ENCODE results near the gene TC2N.

DNA sequence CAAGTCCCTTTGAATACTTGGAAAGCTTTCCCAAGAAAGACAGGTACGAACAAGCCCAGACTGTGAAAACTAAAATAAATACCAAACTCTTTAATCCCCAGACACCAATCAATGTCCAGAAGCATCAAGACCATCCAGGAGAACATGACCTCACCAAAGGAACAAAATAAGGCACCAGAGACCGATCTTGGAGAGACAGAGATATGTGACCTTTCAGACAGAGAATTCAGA is 76.8 kb downstream of the CATSPERB start:
- PRO-cap, result unidirectional peak, plus-strand start at position 128 of the sequence

DNA sequence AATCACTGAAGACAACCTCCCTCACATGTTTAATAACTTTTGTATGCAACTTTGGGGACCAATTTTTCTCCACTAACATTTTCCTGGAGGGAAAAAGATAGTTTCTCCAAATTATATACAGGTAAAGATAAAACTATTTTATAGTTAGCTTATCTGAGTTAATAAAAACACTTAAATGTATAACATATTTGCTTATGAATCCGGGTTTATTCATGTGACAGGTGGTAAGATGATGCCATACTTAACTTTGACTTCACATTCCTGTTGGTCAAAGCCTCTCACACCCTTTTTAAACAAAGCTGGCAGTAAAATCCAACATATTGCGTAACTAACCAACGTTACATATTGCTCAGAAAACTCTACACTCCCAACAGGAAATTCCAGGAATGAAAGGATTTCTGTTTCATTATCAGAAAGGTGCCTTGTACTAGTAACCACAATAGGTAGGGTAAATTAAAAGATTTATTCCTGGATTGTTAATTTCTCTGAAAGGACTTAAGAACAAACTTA is 23.6 kb upstream of the CATSPERB start:
- PRO-cap, result no peak

GRCh38 chr14:91860987-91861604 is 6.2 kb downstream of the TC2N start:
- PRO-cap, result no peak

GRCh38 chr14:91867332-91867969 is at the start of gene TC2N:
TSS of gene TC2N (minus strand) at chr14:91867536.
- PRO-cap, result bidirectional peak, plus-strand start at chr14:91867667, minus-strand start at chr14:91867536

GRCh38 chr14:91871808-91872962 is 4.8 kb upstream of the TC2N start:
- PRO-cap, result bidirectional peak, plus-strand start at chr14:91872774, minus-strand start at chr14:91872580

GRCh38 chr14:91875562-91876055 is 8.3 kb upstream of the TC2N start:
- PRO-cap, result no peak

- PRO-cap, result bidirectional peak, plus-strand start at chr14:91947806, minus-strand start at chr14:91947430
These were observed 384 bp upstream of the FBLN5 start for GRCh38 chr14:91947759-91948397.

GRCh38 chr14:92003301-92004144 is 36.3 kb downstream of the TRIP11 start:
- PRO-cap, result no peak

DNA sequence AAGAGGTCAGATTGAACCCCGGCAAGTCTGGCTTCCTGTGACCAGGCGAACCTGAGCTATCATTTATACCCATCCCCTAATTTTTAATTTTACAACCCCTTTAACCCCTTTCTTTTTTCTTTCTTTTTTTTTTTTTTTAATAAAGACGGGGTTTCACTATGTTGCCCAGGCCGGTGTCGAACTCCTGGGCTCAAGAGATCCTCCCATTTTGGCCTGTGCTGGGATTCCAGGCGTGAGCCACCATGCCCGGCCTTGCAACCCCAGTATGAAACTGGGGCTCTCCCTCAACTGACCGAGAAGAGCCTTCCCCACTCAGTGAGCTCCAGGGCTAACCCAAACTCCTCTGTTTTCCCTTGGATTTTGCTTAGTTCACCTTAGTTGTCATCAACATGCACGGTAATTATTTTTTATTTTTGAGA is 971 bp downstream of the CPSF2 start:
- PRO-cap, result no peak

- PRO-cap, result no peak
These were observed 23.3 kb downstream of the SLC24A4 start for GRCh38 chr14:92346220-92346635.

- PRO-cap, result no peak
These were observed 41.7 kb upstream of the RIN3 start for GRCh38 chr14:92471908-92472339.

DNA sequence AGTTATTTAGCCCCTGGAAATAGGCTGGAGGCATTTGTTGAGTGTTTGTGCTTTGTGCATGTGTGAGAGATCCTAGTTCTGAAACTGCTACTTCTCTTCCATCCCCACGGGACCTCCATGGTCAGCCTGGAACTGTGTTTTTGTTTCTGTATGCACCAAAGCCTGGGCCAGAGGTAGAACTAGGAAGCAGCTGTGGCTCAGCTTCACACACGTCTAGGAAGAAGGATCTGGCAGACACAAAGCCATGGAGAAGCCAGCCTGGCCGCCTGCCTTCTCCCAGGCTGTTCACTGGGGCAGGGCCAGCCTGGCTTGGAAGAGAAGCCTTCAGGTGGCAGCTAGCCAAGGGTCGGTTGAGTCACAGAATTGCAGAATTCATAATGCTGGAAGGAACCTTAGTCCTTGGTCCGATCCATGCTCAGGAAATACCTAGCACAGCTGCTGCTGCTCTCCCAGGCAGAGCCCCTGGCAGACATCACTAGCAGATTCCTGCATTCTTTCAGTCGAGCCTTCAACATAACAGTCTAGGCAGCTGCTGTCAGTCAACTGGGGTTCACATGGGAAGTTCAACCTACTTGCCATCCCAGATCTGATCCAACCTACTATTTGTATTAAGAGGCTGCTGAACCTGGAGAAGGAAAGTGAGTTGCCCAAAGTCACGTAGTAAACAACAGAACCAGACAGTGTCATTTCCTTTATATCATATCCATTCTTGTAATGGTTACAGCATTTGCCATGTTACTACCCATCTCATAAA is 27.1 kb downstream of the RIN3 start:
- PRO-cap, result unidirectional peak, minus-strand start at position 290 of the sequence

DNA sequence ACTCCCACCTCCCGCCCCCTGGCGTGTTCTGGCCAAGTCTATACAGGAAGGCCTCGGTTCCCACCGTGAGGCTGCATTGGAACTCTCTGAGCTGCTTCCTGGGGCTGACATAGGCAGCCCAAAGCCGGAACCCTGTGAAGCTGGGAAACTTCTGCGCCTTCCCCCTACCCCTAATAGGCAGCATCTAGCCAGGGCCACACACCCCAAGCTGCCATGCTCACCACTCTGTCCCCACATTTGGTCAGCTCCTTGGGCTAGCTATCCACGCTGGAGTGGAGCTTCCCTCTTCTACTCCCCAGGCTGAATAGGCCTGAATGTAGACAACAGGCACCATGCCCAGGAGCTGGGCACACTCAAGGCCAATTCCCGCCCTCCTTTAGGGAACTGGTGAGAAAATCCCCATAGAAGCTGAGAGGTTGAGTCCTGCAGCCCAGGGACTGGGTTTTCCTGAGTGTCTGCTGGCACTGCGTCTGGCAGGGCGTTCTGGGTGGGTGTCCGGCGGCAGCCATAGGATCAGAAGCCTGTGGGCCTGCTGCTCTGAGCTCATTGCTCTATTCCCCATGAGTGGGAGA is 35.8 kb downstream of the RIN3 start:
- PRO-cap, result no peak

DNA sequence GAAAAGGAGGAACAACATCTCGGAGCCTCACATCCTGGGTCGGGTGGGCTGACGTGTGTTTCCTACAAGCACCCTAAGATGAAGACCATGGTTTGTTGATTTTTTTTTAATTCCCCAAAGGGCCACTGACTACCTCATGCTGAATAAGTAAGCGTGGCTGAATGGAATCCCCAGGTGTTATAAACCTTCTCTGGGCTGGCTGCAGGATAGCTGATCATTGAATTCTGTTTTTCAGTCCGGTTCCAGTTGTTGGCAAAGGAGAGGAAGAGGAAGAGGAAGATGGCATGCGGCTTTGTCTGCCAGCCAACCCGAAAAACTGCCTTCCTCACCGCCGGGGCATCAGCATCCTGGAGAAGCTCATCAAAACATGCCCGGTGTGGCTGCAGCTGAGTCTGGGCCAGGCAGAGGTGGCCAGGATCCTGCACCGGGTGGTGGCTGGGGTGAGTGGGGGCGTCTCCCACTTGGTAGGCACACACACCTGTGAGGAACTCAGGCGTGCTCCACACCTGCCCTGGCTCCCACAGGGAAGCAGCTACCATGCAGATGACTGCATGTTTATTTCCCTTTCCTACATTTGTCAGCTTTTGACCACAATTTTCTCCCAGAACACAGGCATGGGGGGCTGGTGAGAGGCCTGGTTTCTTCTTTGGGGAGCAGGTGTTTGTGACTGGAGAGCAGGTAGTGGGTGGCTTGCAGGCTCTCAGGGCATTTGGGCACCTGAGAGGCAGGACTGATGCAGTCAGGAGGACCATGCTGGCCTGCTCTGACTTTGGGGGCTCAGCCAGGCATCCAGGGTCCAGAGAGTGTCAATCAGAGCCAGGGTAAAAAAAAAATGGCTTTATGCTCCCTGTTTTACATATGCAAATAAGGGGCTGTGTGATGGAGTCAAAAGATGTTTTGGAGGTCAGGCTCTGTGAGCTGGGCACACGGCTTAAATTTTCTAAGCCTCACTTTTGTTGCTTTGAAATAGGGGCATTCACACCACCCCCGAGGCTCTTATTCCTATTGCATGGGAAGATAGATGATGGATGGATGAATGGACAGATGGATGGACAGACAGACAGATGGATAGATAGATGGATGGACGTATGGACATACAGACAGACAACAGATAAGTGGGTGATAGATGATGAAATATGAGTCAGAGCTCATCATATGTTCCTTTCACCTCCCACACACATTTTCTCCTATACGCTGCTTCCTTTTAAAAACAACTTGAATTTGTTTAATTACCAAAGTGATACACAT is 42.4 kb downstream of the RIN3 start:
- PRO-cap, result no peak

GRCh38 chr14:92568470-92569146 is 55.0 kb downstream of the RIN3 start:
- PRO-cap, result no peak

GRCh38 chr14:92586209-92586528 is 72.6 kb downstream of the RIN3 start:
- PRO-cap, result no peak

- PRO-cap, result unidirectional peak, plus-strand start at chr14:92651801
These were observed 97.1 kb downstream of the LGMN start for GRCh38 chr14:92651146-92651837.

DNA sequence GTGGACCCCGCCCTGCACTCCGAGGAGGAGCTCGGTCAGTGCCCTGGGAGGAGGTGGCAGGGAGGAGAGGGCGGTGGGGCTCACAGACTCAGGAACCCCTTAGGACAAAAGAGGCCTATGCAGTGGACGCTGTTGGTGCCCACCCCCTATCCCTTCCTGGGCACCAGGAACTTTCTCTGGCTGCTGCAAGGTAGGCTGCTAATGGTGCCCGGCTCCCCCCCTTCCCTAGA is 95.5 kb downstream of the LGMN start:
- PRO-cap, result no peak

DNA sequence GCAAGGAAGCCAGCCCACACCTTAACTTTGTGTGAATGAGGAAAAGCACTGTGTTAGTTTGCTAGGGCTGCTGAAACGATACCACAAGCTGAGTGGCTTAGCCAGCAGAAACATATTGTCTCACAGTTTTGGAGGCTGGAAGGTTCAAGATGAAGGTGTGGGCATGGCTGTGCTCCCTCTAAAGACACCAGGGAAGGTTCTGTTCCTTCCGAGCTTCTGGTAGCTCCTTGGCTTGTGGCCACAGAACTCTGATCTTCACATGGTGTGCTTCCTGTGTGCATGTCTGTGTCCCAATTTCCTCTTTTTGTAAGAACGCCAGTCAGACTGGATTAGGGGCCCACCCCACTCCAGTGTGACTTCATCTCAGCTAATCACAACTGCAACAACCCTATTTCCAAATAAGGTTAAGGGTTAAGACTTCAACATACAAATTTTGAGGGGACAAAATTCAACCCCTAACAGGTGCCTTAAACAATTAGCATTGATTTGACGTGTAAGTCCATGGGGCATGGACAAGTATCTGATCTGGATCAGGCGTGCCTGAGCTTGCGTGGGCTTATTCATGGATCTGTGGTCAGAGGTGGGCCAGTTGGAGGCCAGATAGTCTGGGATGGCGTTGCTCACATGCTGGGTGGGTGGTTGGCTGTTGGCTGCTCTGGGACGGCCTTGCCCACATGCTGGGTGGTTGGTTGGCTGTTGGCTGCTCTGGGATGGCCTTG is 88.6 kb downstream of the LGMN start:
- PRO-cap, result unidirectional peak, minus-strand start at position 218 of the sequence

DNA sequence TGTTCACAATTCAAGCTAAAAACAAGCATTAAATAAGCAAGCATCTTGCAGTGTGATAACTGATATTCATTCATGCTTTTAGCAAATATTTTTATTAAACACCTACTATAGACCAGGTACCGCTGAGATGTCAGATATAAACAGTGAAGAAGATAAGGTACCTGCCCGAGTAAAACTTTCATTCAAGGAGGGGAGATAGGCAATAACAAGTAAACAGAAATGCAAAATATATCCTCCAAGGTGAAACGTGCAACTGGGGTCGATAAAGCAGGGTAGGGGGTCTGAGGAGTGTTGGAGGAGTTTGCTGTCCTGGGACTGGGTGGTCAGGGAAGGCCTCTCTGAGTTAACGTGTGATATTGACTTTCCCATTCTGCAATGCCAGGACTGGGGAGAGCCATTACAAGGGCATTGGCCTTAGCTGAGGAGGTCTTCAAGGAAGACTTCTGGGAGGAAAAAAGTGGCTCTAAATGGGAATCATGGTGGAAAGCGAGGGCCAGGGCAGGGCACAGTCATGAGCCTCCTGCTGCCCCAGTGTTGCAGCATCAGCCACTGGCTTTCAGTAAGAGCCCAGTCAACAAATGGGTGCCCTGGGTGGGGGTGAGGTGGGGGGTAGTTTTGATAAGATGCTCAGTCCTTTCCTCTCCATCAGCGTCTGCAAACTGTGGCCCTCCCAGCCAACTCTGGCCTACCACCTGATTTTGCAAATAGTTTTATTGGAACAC is 79.2 kb downstream of the LGMN start:
- PRO-cap, result no peak

All from fallopian tube (tissue), 1 donor.